ENCODE measurements around a stretch of chr9.

DNA sequence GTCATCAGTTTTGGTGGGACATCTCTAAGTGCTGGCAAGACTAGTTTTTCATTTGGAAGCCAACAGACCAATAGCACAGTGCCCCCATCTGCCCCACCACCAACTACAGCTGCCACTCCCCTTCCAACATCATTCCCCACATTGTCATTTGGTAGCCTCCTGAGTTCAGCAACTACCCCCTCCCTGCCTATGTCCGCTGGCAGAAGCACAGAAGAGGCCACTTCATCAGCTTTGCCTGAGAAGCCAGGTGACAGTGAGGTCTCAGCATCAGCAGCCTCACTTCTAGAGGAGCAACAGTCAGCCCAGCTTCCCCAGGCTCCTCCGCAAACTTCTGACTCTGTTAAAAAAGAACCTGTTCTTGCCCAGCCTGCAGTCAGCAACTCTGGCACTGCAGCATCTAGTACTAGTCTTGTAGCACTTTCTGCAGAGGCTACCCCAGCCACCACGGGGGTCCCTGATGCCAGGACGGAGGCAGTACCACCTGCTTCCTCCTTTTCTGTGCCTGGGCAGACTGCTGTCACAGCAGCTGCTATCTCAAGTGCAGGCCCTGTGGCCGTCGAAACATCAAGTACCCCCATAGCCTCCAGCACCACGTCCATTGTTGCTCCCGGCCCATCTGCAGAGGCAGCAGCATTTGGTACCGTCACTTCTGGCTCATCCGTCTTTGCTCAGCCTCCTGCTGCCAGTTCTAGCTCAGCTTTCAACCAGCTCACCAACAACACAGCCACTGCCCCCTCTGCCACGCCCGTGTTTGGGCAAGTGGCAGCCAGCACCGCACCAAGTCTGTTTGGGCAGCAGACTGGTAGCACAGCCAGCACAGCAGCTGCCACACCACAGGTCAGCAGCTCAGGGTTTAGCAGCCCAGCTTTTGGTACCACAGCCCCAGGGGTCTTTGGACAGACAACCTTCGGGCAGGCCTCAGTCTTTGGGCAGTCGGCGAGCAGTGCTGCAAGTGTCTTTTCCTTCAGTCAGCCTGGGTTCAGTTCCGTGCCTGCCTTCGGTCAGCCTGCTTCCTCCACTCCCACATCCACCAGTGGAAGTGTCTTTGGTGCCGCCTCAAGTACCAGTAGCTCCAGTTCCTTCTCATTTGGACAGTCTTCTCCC, 72.7 kb downstream of the NUP214 start:
- RRBS = no CpG with 5 or more reads among the region's 19 CpGs

DNA sequence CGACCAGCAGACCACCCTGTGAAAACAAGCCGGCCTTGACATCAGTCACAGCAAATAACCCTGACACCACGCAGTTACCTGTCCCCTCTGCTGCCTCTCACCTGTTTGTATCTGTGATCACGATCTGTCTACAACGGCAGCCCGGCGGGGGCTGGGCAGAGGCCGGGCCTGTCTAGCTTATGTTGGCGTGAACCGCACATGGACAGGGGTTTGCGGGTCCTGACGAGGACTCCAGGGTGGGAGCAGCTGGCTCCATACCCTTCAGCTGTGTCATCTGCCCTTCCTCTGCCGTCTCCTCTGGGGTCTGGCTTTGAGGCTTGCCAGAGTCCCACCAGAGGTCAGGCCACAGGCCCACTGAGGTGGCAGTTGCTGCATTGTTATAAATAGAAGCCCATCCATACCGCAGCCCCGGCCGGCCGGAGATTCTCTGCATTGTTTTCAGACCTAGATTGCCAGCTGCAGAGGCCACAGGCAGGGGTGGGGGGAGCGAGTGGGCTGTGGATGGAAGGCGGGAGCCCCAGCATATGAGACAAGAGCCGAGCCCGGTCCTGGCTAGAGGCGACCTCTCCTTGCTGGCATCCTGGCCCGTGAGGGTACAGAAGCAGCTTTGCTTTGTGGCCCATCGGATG, 37.8 kb downstream of the FAM78A start:
- RRBS = 30% methylated on average over 2 of the region's 24 CpGs

GRCh38 chr9:131238985-131239876, 37.1 kb downstream of the FAM78A start:
- RRBS = no CpG with 5 or more reads among the region's 23 CpGs

DNA sequence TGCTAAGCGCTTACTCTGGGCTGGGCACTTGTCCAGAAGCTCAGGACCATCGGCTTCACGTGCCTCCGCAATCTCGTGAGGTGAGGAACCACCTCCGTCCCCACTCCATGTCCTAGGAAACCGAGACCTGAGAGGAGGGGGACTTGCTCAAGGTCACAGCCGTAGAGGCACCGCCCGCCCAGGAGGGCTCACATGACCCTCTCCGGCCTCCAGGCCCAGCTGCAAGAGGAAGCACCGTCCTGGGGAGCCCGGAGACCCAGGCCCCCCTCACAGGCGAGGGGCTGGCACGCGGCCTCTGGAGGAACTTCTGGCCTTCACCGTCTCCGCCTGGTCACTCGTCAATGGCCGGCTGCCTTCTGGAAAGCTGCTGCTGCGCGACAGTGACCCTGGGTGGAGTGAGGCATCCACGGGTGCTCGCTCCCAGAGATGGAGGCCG, 24.2 kb downstream of the FAM78A start:
- RRBS = 75% methylated on average over 13 of the region's 25 CpGs

DNA sequence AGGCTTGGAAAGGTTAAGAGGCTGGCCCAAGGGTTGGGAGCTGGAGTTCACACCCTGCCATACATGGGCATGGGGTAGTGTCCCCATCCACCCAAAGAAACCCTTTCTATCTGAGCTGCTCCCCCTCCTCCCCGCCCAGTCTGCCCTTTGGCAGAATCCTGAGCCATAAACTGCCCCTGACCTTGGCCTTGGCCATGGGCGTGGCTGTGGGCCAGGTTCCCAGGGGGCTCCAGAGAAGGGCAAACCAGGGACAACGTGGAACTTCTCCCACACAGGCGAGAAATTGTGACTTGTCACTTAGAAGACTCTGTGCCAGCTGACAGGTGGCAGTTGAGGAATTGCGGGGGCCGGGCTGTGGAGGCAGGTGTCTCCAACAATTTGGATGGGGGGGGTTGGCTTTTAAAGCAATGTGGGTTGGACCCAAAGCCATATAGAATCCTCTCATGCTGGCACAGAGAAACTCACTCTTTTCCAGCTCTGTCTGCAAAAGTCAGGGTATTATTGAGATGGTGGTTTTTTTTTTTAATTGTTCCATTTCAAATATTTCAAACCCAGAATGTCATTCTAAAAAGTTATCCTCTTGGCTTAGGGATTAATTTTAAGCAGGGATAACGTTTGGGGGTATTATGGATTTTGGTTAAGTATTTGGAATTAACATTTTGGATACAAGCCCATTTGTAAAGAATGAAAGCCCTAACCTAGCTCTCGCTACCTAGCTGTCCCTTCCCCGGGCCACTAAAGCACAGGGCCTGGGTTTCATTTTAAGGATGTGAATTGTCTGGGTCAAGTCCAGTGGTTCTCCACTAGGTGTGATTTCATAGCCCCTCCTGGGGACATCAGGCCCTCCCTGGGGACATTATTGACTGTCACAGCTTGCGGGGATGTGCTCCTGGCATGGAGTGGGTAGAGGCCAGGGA, 4.5 kb downstream of the FAM78A start:
- RRBS = no CpG with 5 or more reads among the region's 10 CpGs

- RRBS = no CpG with 5 or more reads among the region's 25 CpGs
Observed at GRCh38 chr9:131272855-131273738, 3.2 kb downstream of the FAM78A start.

GRCh38 chr9:131273839-131274354, 2.4 kb downstream of the FAM78A start:
- RRBS = no CpG with 5 or more reads among the region's 7 CpGs

DNA sequence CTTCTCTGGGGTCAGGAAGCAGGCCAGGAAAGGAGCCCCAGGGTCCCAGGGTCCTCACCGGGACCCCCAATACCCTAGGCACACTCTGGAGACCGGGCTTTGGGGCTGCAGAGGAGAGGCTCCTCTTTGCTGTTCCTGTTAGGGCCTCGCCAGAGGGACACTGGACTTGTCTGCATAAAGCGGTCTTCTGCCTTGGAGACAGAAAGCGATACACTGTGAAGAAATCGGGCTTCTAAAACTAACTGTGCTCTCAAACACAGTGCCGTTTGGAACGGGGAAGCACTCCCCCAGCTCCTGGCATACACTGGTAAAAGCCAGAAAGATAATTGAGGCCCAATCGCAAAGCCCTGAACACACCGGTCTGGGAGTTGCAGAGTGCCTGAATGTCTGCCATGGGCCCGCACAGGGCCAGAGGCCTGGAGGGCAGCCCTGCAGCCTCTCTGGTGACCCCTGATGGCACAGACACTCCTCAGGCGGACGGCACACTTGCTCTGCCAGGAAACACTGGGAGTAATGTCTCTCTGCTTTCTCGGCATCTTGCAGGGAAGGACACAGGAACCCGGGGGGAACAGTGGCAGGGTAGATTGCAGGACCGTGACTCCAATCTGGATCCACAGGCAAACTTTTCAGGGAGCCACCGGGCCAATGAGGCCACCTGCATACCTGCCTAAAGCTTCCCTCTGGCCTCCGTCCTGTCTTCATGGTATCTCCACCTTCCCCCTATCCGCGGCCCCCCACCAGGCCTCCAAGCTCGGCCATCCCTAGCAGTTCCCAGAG, 1.1 kb downstream of the FAM78A start:
- RRBS = 88% methylated on average over 3 of the region's 21 CpGs

- RRBS = no CpG with 5 or more reads among the region's 7 CpGs
Observed at GRCh38 chr9:131281164-131281601, 4.9 kb upstream of the FAM78A start.

GRCh38 chr9:131349797-131350612, 43.9 kb upstream of the PRRC2B start:
- RRBS = 12% methylated on average over 11 of the region's 29 CpGs

GRCh38 chr9:131358444-131358943, 35.4 kb upstream of the PRRC2B start:
- RRBS = no CpG with 5 or more reads among the region's 13 CpGs

DNA sequence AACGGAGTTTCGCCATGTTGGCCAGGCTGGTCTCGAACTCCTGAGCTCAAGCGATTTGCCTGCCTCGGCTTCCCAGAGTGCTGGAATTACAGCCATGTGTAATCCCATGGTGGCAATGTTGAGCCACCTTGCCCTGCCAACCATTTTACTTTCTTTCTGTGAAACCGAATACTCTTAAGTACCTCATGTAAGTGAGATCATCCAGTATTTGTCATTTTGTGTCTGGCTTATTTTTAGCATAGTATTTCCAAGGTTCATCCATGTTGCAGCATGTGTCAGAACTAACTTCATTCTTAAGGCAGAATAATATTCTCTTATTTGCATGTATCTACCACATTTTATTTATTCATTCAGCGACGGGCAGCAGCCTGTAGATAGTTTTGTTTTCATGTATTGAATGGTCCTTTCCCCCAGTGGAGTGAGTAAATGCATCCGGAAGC, 8.3 kb downstream of the PRRC2B start:
- RRBS = no CpG with 5 or more reads among the region's 9 CpGs

- RRBS = no CpG with 5 or more reads among the region's 1 CpG
Observed at GRCh38 chr9:131443610-131443909, 49.7 kb downstream of the PRRC2B start.

GRCh38 chr9:131589687-131590362, 44.5 kb downstream of the PRRT1B start:
- RRBS = no CpG with 5 or more reads among the region's 23 CpGs

DNA sequence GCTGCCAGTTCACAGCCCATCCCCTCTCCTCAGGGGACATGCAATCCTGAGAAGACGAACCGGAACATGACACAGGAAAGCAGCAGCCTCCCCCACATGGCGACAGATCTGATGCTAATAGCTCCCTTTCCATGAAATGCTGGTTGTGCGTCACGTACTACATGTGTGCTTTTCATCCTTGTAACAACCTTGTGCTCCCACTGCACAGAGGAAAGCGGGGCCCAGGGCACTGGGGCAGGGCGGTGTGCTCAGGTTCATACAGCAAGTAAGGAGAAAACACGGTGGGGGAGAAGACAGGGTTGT, 67.6 kb downstream of the PRRT1B start:
- RRBS = no CpG with 5 or more reads among the region's 8 CpGs

GRCh38 chr9:131662727-131663637, 76.9 kb downstream of the RAPGEF1 start:
- RRBS = no CpG with 5 or more reads among the region's 22 CpGs

DNA sequence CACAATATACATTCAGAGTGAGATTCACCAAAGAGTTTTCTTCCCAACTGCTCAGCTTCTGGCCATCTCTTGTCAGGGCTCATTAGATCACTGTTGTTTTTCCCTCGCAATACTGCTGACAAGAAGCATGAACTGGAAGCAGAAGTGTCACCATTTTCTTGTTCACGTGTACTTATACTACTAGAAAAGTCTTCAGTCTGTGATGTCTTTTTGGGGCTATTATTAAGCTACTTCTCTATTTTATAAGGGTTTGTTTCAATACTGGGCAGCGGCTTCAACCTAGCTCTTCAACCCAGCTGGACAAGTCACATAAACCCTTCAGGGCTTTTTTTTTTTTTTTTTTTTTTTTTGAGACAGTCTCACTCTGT, 20.7 kb downstream of the RAPGEF1 start:
- RRBS = no CpG with 5 or more reads among the region's 3 CpGs

GRCh38 chr9:131738230-131738661, 1.6 kb downstream of the RAPGEF1 start:
- RRBS = no CpG with 5 or more reads among the region's 6 CpGs

DNA sequence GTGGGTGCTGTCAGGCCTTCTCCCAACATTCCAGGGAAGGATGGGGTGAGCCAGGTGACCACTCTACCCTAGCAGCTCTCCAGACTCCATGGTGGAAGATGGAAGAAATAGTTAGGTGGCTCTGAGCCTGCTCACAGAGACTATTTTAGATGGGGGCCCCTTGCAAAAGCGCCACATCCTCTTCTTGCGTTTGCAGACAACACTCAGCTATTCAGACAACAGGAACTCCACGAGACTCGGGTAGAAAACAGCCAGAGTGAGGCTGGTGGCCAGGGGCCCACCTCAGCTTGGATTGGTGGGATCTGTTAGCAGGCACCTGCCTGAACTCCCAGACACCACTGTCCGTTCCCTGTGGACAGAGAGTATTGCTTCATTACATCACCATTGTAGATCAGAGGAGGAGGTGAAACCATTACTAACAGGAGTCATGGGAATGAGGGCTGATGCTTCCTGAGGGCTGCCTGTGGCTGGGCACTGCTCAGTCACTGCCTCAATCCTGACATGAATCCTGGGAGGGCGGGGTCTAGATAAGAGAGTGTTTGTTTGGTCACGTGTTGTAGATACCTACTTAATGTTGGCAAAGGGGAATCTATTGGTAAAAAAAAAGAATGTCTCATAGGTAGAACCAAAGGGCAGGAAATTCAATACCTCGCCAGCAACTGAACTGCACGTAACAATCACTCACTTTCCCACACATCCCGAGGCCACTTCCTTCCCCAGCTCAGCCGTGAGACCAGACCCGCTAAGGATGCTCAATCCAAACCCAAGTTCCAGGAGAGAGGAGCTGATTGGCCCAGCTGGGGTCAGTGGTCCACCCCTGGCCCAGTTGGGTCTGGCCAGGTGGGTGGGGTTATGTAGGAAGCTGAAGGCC, 4.4 kb upstream of the RAPGEF1 start:
- RRBS = no CpG with 5 or more reads among the region's 12 CpGs

DNA sequence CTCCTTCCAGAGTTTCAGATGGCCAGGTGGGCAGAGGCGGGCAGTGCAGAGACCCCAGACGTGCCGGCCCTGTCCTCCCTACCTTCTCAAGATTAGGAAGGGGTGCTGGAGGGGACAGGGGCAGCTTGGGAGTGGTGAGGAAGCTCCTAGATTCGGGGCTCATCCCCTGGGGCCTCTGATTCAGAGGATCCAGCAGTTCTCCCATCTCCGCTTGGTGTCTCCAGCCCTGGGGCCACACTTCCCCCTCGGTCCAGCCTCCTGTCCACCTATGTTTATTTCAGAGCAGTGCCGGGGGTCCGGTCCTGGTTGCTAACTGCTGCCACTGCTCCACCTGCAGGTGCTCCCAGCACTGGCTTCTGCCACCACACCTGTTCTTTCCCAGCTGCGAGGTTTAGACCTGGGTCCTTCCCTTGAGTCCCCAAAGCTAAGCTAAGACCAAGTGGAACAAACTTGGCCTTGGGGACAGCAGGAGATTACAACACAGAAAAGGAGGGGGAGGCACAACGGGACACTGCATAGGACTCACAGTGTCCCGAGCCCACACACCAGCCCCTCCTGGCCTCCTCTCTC, 81.5 kb downstream of the NTNG2 start:
- RRBS = 93% methylated on average over 3 of the region's 11 CpGs